BJ (cell line): Measurements from ENCODE around the genes PANK1 and HECTD2.

DNA sequence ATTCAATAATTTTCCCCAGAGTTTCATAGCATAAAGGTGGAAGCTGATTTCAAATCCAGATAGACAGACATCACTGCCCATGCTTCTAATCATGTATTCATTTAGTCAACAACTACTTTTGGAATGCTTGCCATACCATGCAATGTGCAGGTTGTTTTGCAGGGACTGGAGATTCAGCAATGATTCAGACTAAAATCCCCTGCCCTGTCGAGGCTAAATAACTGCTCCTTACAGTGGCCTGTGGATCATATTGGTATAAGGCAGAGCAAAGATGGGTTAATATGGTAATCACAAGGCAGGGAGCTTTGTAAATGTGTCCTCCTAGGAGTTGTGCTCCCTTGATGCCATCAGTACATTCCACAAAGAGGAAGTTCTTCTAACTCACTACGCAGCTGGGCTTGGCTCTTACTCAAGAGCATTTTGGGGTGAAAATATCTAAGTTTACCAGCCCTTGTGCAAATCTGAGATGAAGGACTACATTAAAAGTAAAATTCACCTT, 647 bp upstream of the IFIT2 start:
- CAGE, long polyA plus RNA: no peak
- RRBS: no CpG with 5 or more reads among the region's 2 CpGs

GRCh38 chr10:89403853-89404556, 10.4 kb upstream of the IFIT5 start:
- CAGE, long polyA plus RNA: no peak
- RRBS: no CpG with 5 or more reads among the region's 3 CpGs

- CAGE, long polyA plus RNA: no peak
- RRBS: no CpG with 5 or more reads among the region's 3 CpGs
Measured at GRCh38 chr10:89592473-89592928, 52.5 kb downstream of the PANK1 start.

DNA sequence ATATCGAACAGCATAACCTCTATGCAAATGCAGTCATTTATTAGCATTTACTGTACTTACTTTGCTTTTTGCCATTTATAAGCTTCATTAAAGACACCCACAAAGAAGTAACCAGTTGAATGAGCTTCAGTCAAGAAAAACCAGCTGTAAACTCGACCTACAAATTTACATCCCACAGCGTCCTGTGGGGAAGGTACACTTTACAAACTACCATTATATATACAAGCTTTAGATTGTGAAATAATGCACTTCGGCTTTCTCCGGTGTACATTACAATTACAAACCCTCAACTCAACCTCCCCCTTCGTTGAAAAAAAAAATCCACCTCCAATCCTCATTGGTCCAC, 1.4 kb downstream of the PANK1 start:
- CAGE, long polyA plus RNA: no peak
- RRBS: 0% methylated on average over 1 of the region's 6 CpGs

DNA sequence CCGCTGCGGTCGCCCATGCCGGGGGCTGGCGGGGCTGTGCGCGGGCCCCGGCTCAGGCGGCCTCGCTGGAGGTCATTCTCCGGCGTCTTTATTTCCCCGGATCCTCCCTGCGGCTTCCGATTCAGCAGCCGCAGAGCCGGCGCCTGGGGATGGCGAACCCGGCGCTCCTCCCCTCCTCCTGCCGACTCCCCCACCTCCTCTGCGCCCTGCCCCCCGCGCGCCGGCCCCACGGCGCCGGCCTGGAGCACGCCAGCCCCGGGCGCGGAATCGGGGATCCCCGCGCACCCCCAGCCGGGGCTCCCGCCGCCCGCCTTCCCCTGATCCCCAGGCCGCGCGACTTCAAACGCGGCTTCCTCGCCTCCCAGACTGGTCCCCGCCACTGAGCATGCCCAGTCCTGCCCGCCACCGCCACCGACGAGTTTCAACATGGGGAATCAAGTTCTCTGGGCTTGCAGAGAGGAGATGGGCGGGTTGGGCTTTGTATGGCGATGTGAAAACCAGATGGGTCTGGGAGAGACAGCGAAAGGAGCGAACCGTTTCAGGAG, at the start of gene PANK1:
PANK1 (minus strand) TSS at position 368 of the 545 bp plus-strand sequence.
- CAGE, long polyA plus RNA: no peak
- RRBS: under 1% methylated on average over 14 of the region's 57 CpGs

- CAGE, long polyA plus RNA: no peak
- RRBS: no CpG with 5 or more reads among the region's 6 CpGs
Measured at GRCh38 chr10:89737275-89738224, 36.2 kb downstream of the KIF20B start.

DNA sequence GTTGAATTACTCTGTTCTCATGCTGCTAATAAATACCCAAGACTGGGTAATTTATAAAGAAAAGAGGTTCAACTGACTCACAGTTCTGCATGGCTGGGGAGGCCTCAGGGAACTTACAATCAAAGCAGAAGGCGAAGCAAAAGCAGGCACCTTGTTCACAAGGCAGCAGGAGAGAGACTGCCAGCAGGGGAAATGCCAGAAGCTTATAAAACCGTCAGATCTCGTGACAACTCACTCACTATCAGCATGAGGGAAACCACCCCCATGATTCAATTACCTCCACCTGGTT, 191.6 kb downstream of the HTR7 start:
- CAGE, long polyA plus RNA: no peak
- RRBS: no CpG with 5 or more reads among the region's 3 CpGs

DNA sequence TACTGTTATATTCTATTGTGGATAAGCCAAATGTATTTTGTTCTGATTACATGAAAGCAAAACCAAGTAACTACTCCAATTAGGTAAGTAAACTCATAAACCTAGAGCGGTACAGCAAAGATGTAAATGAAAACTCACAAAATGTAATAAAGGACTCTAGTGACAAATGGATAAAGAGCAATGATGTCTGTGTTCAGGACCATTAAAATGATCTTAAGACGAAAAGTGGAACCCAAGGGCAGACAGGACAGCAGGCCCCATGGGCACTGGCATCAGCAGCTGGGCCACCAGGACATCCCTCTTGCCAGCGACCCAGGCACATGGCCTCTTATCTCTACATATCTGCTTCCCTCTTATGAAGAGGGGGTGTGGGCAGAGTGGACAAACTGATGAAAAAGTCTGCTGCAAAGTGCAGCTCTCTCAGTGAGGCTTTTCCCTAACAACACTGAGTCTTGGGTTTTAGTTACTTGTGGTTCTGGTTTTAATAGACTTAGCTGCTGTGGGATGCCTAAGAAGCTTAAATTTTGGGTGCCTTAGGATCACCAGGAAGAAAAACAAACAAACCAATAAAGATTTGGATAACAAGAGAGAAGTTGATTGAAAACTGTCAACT, 44.8 kb upstream of the ANKRD1 start:
- CAGE, long polyA plus RNA: no peak
- RRBS: no CpG with 5 or more reads among the region's 3 CpGs

DNA sequence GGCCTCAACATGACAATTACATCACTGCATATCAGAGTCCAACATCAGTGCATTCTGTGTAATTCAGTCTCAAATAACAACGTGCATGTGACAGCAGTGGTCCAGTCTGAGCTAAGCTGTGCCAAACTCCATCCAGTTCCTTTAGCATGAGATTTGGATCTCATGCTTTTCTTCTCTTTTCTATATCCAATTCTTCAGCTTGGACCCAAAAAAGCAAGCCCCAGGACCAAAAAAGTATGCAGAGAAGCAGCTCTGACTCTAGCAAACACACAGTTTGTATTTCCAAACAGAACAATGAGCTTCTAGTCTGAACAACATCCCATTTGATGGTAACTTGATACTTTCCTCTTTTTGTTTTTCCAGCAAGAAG, 85.6 kb upstream of the ANKRD1 start:
- CAGE, long polyA plus RNA: no peak
- RRBS: no CpG with 5 or more reads among the region's 1 CpG

DNA sequence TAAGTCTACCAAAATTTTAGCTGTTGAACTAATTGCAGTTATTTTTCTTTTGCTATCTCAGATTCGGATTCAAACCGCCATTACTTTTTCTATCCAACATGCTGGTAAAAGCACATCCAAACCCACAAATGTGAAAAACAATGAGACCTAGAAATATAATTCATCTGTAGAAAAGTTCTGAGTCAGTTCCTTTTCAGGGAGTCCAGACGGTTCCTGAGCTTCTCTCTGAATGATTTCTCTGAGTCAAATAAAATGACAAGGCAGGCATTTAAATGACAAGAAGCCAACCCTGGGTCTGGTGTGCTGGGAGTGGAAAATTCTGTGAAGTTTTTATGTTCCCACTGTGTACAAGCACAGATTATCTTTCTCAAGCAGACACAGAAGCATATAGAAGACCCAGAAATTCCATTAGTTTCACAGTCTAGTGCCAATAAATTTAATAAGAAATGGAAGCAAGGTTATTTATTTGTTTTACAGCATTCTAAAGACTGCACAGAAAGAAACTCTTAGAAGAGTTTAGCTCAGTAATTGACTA, 96.3 kb upstream of the ANKRD1 start:
- CAGE, long polyA plus RNA: no peak
- RRBS: no CpG with 5 or more reads among the region's 3 CpGs

DNA sequence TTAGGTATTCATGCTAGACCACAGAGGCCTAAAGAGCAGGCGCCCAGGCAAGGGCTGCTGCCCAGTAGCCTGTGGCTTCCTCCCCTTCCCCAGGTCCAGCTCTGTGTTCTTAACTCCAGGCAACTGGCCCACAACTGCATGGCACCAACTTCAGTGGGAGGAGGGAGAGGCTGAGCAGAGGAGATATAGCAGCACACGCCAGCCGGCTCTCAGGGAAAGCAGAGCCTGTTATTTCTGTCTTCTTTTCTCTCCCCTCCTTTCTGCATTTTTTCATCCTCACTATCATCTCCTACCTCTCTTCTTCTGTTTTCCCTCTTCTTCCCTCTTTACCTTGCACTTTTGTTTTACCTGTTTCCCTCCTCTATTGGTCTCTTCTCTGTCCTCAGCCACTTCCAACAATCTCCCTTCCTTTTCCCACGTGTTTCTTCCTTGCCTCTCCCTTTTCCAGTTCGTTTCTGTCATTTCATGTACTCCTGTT, 67.6 kb downstream of the PCGF5 start:
- CAGE, long polyA plus RNA: no peak
- RRBS: no CpG with 5 or more reads among the region's 5 CpGs

DNA sequence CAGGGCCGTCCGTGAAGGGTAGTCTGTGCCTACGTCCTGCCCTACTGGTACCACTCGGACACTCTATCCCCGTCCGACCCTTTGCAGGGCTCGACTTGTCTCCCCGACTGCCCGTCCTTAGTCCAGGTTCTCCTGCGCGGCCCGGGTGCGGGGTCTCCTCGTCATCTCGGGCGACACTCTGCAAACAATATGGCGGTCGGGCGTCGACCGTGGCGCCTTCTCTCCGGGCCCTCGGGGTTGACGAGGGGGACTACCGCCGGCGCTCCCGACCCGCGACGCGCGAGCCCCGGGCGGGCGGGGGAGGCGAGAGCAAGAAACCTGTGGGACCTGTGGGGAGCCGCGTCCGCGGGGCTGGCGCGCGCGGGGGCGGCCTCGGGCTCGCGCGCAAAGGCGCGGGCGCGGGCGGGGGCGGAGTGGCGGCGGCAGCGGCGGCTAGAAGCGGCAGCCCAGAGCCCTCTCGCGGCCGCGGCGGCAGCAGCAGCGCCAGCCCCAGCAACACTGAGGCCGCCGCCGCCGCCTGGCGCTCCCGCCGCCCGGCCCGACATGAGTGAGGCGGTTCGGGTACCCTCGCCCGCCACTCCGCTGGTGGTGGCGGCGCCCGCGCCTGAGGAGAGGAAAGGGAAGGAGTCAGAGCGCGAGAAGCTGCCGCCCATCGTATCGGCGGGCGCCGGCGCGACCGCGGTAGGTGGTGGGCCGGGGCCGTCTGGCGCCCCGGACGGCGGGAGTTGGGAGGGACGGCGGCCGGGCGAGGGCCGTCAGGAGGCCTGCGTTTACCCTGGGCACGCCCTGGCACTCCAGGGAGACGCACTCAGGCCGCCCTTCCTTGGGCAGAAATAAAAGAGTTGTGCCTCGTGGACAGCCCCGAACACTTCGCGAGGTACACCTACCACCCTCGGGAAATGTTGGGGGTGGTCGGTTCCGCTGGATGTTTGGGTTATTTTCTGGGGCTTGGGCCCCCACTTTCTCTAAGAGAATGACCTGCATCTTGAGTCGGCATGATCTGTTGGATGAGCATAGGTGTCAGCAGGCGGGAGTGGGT, at the start of gene HECTD2:
HECTD2 (plus strand) TSS at position 449 of the 1,039 bp plus-strand sequence.
- CAGE, long polyA plus RNA: no peak
- RRBS: under 1% methylated on average over 12 of the region's 122 CpGs

- CAGE, long polyA plus RNA: no peak
- RRBS: no CpG with 5 or more reads among the region's 7 CpGs
Measured at GRCh38 chr10:91551849-91552210, 81.0 kb downstream of the PPP1R3C start.

GRCh38 chr10:91556916-91557261, 76.0 kb downstream of the PPP1R3C start:
- CAGE, long polyA plus RNA: no peak
- RRBS: no CpG with 5 or more reads among the region's 4 CpGs

GRCh38 chr10:91563930-91564345, 68.9 kb downstream of the PPP1R3C start:
- CAGE, long polyA plus RNA: no peak
- RRBS: no CpG with 5 or more reads among the region's 2 CpGs

DNA sequence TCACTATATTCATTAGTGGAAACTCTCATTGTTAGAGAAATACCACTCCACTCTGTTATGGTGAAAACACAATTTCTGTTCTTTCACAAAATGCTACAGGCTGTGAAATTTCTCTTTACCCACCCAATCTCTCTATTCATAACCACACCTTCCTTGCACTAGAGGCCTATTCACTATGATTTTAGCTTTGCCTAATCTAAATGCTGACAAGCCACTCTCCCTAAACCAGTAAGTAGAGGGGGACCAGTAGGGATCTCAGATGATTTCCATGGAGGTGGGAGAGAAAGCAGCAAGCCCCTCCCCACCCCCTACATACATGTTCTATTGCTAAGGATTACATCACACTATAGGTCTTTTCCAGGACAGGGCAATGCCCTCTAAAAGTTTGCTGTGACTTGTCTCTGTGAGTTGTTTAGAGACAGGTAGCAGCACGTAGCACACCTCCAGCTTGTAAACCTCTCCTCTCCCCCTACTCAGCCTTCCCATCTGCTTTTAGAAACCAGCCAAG, 58.2 kb upstream of the PPP1R3C start:
- CAGE, long polyA plus RNA: no peak
- RRBS: no CpG with 5 or more reads among the region's 1 CpG

DNA sequence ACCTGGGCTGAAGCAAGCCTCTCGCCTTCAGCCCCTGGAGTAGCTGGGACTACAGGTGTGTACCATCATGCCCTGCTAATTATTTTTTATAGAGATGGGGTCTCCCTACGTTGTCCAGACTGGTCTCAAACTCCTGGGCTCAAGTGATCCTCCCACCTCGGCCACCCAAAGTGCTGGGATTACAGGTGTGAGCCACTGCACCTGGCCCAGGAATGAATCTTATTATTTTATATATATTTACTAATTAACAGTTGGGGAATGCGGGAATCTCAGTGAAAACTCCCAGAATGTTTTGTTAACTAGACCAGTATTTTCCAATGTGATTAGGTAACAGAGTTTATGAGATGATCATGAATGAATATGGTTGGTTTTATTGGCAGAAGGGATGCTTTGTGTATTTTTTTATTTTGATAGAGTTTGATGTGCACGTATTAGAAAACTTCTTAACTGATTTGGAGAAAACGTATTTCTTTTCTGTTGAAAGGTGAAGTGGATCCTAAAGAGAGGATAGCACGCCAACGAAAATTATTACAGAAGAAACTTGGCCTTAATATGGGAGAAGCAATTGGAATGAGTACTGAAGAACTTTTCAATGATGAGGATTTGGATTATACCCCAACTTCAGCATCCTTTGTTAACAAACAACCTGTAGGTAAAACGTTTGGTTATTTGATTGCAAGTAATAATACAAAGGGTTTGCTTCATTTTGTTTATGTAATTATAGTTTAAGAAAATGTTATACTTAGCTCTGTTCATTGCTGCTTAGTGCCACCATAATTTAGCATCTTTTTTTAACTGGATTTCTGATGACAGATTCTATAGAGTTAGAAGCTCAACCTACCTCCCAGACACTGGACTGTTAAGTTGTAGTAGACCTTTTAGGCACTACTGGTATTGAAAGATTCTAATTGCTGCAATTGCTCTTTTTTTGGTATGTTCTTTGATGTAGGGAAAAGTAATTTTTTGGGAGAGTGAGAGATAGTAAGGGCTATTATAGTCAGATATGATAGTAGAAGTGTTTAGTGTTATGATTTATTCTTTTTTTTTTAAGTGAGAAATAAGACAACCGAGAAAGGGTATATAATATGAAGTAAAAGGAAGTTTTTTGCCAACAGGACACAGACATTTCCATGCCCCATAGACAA, 27.7 kb downstream of the BTAF1 start:
- CAGE, long polyA plus RNA: no peak
- RRBS: no CpG with 5 or more reads among the region's 10 CpGs

GRCh38 chr10:91957054-91957456, 33.5 kb downstream of the BTAF1 start:
- CAGE, long polyA plus RNA: no peak
- RRBS: no CpG with 5 or more reads among the region's 1 CpG

DNA sequence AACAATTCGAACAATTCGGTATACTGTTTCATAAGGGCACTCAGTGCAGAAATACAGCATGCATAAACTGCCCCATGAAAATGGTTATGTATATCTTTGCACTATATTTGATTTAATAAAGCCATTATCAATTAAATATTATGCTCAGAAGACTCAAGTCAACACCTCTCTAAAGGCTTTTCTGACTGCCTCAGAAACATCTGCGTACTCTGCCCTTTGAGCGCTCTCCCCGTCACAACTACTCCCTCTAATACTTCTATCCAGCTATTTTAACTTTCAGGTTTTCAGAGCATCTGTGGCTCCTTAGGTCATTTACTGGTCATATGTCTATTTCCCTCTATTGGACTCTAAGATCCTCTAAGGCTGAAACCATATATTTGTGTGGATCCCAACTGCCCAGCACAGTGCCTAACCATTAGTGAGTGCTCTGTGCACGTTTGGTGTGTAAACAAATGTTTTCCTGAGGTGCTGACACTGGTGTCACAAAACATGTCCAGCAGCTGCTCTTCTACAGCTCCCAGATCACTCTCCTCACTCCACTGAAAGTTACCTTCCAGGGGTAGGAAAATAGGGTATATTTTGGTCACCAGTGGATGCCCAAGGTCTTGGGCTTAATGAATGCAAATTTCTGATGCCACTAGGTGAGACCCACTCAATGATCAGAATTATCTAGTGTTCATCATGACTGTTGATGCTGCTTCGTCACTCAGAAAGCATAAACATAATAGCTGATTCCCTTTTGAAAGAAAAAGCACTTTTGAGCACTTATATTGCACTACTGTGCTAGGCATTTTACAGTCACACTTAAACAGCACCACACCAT, 179.2 kb downstream of the BTAF1 start:
- CAGE, long polyA plus RNA: no peak
- RRBS: no CpG with 5 or more reads among the region's 7 CpGs

DNA sequence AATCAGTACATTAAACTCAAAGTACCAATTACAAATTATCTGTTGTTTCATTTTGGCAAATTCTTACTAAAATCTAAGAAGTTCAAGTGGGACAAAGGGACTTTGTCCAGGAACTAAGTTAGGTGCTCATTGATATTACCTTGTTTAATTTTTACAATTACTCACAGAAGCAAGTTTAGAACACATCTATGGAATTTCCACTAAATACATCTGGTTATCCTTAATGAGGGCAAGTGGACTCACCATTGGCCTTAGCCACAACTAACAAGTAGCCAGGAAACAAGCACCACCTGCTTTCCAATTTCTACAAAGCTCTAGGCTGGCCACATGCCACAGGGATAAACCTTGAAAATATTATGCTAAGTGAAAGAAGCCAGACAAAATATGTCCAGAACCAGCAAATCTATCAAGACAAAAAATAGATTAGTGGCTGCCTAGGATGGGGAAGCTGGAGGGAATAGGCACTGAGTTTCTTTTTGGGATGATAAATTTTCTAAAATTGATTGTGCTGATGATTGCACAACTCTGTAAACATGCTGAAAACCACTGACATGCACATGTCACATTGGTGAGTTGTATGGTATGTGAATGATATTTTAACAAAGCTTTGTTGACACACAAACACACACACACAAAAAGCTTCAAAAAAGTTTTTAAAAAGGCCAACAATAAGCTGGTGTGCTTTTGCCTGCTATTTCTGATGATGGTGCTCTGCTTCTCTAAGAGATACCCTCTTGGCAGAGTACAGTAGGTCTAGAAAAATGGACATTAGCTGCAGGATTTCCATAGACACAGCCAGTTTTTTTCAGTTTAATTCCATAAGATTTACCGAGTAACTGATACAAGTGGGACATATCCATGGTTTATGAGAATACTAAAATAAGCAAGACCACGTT, 179.4 kb downstream of the CPEB3 start:
- CAGE, long polyA plus RNA: no peak
- RRBS: no CpG with 5 or more reads among the region's 2 CpGs